GM23248 (cell line): ENCODE results near the gene BSG.

- RAMPAGE, long total RNA: no peak
Measured at GRCh38 chr19:307663-308319, 16.6 kb upstream of the PLPP2 start.

- RAMPAGE, long total RNA: no peak
Measured at GRCh38 chr19:341549-341902, 3.1 kb downstream of the MIER2 start.

GRCh38 chr19:422045-422676 is 13.2 kb upstream of the C2CD4C start:
- RAMPAGE, long total RNA: no peak

DNA sequence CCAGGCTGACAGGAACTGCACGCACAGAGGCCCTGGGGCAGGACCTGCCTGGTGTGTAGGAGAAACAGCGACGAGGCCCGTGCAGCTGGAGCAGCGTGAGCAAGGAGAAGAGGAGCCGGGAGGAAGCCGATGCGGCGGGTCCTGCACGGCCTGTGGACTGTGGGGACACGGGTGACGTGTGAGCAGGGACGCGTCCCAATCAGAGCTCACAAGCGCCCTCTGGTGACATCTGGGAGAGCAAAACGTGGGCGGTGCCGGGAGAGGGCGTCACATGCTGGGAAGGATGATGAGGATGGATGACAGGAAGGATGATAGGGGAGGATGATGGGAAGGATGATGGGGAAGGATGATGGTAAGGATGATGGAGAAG is 5.3 kb upstream of the ODF3L2 start:
- RAMPAGE, long total RNA: no peak

DNA sequence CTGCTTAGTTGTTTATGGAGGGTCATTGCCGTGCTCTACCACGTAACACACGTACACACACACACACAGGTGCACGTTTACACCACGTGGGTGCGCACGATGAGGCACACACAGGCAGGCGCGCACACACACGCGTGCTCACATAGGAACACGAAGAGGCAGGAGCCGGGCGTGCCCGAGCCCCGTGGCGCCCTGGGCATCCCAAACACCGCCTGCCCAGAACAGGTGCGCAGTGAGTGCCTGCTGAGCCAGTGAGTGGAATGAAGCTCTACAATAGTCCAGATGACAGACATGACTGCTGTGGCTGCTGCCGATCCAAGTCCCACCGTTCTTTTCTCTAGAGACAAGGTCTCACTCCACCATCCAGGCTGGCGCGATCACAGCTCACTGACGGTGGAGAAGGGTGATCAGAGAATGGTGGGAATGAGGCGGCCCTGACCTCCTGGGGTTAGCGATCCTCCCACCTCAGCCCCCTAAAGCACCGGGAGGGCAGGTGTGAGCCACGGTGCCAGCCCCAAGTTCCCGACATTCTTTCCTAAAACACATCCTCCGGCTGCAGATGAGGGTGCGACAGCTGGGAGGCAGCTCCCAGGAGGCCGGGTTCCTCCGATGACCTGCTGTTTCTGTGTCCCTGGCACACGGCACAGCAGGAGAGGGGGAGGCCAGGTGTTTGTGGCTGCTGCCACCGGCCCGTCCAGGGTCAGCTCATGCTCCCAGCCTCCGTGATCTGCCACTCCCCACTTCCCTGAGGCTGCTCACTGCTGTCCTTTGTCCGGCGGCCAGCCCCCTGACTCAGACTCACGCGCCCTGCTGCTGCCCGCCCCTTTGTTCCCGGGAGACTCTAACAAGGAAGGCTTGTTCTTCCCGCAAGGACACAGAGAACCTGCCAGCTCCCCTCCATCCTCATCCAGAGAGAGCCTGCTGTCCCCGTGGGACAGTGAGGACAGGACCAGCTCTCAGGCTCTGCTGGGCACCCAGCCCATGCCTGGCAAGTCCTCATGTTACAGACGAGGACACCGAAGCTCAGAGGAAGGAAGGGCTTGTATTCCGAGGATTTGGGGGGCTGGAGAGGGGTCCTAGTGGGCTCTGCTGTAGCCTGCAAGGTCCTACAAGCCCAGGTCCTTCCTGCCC is 10.7 kb upstream of the ODF3L2 start:
- RAMPAGE, long total RNA: no peak

GRCh38 chr19:497832-498502 is 1.7 kb downstream of the MADCAM1 start:
- RAMPAGE, long total RNA: no peak

GRCh38 chr19:572052-572712 is at the start of gene BSG:
BSG (plus strand) TSS chr19:572596.
- RAMPAGE, long total RNA: start-site peak on the plus strand at chr19:572556-572603, 1,203 and 1,416 reads in 2 replicates

DNA sequence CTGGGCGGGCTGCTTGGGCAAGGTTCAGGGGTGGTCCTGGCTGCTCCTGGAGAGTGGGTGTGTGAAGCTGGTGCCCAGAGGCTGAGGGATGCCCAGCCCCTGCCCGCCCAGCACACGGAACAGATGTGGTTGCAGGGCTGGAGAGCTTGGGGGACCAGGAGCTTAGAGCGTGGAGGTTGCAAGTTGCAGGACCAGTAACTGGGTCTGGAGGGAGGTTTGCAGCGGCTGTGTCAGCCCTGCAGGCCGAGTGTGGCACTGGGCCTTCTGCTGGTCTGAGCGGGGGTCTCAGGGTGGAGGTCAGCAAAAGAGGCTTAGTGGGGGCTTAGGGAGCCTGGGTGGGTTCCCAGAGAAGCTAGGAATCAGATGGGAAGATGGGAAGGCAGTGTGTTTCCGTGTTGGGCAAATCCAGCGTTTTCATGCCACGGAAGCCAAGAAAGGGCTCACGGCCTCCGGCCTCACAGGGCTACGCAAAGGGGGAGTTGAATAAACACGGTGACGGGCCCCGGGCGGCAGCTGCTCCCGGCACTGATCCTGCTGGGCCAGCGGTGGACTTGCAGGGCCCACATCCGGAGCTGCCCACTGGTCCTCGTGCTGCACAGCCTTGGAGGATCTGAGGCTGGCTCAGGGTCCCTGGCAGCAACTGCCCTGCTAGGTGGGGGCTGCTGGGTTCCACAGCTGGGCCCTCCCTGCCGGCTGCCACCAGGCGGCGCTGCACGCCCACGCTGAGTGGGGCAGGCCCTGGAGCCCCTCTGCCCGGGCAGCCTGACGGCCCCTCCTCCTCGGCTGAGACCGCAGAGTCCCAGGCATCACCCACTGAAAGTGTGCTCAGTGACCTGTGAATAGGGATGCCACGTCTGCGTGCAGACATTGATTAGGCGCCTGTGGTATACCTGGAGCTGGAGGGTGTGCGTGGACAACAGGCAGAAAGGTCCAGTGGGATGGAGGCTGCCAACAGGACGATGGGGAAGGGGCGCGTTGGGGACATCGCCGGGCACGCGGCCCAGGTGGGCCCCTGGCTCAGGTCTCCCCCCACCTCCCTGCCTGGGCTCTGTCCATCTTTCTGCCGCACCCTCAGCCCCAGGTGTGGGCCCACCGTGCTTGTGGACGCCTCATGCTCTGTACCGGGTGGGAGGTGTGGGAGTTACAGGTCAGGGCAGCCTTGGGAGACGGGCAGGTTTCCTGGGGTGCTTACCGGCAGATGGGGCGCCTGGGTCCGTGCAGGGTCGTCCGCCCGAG is 5.4 kb upstream of the HCN2 start:
- RAMPAGE, long total RNA: no peak

GRCh38 chr19:587932-588532 is 1.6 kb upstream of the HCN2 start:
- RAMPAGE, long total RNA: no peak

GRCh38 chr19:610157-610537 is 20.5 kb downstream of the HCN2 start:
- RAMPAGE, long total RNA: no peak

DNA sequence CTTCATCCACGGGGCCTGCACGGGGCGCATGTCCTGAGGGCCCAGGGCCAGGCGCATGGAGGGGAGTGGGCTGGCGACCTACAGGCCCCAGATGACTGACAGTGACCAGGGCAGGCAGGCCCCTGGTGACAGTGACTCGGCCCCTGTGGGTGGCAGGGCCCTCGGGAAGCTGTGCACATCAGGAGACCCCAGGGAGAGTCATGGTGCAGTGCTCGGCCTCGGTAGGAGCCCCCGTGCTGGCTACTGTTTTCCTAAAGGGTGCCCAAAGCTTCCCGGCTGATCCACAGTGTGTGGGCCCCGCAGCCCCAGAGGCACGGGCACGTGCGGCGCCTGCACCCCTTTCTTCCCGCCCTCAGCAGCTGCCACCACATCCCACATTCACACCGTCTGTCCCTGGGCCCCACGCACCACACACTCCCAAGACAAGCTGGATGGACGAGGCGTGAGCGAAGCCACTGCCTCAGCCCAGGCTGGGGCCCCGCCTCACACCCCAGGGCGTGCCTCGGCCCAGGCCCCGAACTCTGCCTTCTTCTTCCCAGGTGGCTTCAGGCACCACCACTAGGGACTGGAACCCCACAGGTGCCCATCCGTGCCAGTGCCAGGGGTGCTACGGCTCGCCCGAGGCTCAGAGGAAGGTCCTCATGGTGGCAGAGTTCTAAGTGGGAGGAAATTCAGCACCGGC is 4.6 kb downstream of the RNF126 start:
- RAMPAGE, long total RNA: no peak

GRCh38 chr19:722493-722972 is 13.8 kb downstream of the PALM start:
- RAMPAGE, long total RNA: no peak

DNA sequence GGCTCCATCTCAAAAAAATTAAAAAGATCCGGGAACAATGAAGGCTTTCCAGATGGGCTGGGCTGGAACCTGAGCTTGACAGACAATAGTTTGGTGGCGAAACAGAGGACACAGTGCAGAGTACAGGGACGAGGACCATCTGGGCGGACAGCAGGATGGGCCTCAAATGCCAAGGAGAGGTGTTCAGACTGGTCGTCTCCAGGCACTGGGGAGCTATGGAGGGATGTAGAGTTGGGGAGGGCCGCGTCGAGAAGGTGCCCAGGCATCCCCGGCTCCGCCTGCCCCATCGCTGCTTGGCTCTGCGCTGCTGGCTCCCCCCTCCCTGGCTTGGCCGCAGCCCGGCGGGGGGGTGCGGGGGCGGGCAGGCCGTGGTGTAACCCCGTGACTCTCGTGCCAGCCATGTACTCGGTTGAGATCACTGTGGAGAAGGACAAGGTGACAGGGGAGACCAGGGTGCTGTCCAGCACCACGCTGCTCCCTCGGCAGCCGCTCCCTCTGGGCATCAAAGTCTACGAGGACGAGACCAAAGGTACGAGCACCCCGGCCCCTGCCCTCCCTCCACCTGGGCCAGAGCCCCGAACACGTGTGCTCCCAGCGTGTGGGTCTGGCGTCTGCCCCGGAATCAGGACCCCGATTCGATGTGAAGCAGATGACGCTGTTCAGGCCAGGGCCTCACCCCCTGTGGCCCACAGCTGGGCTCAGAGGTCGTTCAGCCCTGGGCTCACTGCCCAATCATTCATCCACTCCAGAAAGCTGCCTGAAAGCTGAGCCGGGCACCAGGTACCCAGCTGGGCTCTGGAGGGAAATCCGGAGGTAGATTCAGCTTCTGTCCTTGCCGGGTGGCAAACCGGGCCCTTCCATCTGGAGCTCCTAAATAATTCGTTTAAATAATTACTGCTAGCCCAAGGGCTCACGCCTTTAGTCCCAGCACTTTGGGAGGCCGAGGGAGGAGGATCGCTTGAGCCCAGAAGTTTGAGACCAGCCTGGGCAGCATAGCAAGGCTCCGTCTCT is 10.7 kb upstream of the MISP start:
- RAMPAGE, long total RNA: no peak

DNA sequence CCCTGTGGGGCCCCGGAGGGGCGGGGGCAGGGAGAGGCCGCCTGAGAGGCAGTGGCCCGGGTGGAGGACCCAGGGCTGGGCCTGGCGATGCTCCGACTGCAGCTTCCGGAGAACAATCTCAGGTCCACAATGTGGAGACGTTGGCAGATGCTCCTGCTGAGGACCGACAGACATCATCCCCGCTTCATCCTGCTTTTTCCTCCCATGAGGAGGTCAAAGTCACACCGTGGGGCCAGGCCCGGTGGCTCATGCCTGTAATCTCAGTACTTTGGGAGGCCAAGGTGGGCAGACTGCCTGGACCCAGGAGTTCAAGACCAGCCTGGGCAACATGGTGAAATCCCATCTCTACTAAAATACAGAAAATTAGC is 16.2 kb upstream of the PTBP1 start:
- RAMPAGE, long total RNA: no peak

GRCh38 chr19:781802-783082 is 15.0 kb upstream of the PTBP1 start:
- RAMPAGE, long total RNA: no peak

DNA sequence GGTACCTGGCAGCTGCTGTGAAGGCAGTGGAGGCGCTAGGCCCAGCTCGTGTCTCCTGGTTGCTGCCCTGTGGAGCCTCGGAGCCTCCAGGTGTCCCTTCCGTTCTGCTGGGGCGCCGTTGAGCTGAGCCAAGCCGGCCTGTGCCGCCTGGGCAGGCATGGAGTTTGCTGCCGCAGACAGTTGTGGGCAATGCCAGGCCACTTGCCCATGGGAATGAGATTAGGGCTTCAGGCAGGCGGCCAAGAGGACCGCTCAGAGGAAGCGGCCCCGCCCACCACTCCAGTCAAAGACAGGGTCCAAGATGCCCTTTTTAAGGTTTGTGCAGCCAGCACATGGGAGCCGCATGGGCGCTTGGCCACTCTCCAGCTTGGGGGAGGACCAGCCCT is 4.0 kb downstream of the PTBP1 start:
- RAMPAGE, long total RNA: no peak

DNA sequence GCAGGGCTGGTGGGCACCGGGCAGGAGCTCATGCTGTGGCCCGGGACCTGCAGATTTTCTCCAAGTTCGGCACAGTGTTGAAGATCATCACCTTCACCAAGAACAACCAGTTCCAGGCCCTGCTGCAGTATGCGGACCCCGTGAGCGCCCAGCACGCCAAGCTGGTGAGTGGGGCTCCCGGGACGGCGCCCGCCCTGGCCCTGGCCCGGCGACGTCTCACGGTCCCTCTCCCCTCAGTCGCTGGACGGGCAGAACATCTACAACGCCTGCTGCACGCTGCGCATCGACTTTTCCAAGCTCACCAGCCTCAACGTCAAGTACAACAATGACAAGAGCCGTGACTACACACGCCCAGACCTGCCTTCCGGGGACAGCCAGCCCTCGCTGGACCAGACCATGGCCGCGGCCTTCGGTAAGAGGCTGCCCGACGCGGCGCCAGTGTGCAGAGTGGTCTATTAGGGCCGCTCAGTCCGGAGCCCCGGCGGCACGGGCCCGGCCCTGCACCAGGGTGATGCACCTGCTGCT is 7.6 kb downstream of the PTBP1 start:
- RAMPAGE, long total RNA: no peak

GRCh38 chr19:879776-880464 is 13.1 kb downstream of the MED16 start:
- RAMPAGE, long total RNA: no peak

- RAMPAGE, long total RNA: no peak
Measured at GRCh38 chr19:959981-960378, 24.2 kb upstream of the WDR18 start.

- RAMPAGE, long total RNA: no peak
Measured at GRCh38 chr19:1027007-1028062, 927 bp downstream of the CNN2 start.